Omental fat pad (tissue), 4 donors: ENCODE measurements around a stretch of chr3.

GRCh38 chr3:50515511-50516533 is 12.4 kb upstream of the CACNA2D2 start:
- PRO-cap, result no peak
- RAMPAGE, long total RNA, 4 experiments, result no peak in any of the 4 experiments

- PRO-cap, result no peak
- RAMPAGE, long total RNA, 4 experiments, result no peak in any of the 4 experiments
Observed at GRCh38 chr3:50609559-50610057, 2.0 kb downstream of the CISH start.

GRCh38 chr3:50636840-50637176 is 19.9 kb downstream of the MAPKAPK3 start:
- PRO-cap, result no peak
- RAMPAGE, long total RNA, 4 experiments, result no peak in any of the 4 experiments

- PRO-cap, result no peak
- RAMPAGE, long total RNA, 4 experiments, result no peak in any of the 4 experiments
Observed at GRCh38 chr3:50653479-50654227, 21.1 kb upstream of the DOCK3 start.

- PRO-cap, result no peak
- RAMPAGE, long total RNA, 4 experiments, result no peak in any of the 4 experiments
Observed at GRCh38 chr3:51384039-51384453, 1.0 kb upstream of the MANF start.

DNA sequence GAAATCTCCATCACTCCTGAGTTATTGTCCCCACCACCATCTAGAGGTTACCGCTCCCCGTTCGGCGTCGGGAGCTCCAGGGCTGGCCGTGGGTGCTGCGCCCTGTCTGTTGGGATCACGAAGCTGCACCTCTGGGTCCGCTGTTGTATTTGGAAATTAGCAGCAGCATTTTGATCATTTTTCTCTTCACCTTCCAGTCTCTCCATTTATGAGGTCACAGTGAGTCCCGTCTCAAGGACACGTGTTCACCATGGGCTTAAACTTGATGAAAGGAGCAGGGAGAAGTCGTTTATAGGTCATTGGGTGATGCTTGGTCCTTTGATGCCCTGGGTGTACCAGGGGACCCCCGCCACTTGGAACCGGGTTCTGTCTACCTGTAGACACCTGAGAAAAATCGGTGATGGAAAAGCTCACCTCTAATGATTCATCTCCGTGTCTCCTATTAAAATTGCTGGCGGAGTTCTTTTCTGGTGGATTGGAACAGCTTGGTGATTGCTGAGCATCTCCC is 646 bp downstream of the MANF start:
- PRO-cap, result no peak
- RAMPAGE, long total RNA, 4 experiments, result no peak in any of the 4 experiments

DNA sequence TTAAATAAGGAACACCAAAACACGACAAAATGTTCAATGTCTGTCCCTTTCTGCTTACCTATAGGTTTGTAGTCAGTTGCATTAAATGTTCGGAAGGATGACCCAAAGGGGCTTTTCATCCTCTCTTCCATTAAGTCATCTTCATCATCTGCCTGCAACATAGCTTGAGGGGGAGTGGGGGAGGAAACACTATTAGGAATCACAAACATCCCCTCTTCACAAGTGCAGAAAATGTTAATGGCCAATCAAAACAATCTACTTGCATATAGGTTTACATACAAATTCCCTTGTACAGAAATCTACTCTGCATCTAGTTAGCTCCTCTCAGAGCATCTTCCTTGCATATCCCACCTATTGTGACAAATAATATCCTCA is 22.1 kb downstream of the RBM15B start:
- PRO-cap, result no peak
- RAMPAGE, long total RNA, 4 experiments, result no peak in any of the 4 experiments

- PRO-cap, result no peak
- RAMPAGE, long total RNA, 4 experiments, result no peak in any of the 4 experiments
Observed at GRCh38 chr3:51414542-51414921, 23.4 kb downstream of the RBM15B start.

- PRO-cap, result no peak
- RAMPAGE, long total RNA, 4 experiments, result no peak in any of the 4 experiments
Observed at GRCh38 chr3:51673850-51674443, 2.9 kb downstream of the TEX264 start.

- PRO-cap, result no peak
- RAMPAGE, long total RNA, 4 experiments, result no peak in any of the 4 experiments
Observed at GRCh38 chr3:51684366-51684829, 13.3 kb downstream of the TEX264 start.

DNA sequence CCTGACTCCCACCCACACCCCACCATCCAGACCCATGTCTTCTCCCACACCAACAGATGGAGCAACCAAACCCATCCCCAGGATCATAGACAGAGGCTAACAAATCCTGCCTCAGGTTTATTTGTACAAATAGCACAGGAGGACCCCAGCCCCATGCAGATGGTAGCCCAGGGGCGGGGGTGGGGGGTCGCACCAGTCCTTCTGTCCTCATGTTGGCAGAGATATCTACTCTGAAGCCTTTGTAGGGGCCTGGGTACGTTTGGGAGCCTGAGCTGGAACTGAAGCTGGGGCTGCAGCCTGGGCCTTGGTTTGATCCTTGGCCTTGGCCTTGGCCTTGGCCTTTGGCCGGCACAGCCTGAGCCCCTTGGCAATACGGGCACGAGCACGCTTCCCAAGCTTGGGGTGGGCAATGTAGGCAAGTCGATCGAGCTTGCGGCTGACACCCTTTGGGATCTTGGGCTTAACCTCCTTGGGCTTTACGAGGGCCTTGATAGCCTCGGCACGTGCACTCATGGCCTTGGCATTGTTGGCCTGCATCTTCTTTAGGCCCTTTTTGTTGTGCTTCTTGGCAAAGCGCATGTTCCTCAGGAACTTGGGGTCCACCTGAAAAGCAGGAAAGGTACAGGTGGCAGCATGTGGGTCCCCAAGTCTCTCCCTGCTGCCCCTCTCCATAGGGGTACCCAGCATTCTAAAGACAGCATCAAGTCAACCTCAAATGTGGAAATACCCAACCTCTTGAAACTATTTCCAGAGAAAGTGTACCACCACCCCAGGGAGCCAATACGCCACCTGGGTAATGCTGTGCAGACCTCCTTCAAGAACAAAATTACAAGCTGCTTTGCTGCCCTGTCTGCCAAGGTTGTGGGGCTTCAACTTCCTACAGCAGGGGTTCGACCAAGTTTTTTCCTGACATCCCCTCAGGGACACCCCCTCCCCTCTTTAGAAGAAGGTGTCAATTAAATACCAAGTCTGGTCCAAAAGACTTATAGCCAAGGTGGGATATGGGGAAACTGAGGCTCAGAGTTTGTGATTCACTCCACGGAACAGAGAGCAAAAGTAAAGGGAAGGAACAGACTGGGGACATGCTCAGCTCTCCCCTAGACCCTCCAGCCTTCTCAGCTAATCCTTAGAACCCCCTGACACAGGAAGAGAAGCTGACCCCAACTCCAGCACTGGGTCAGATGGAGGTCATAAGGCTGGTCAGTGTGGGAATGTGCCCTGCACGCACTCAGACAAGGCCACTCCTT is 1.7 kb downstream of the RPL29 start:
- PRO-cap, result no peak
- RAMPAGE, long total RNA, 4 experiments, result start-site peak on the plus strand in 3 of 4 experiments, centred at positions 249 to 408 of the sequence, 11 to 81 reads per replicate

GRCh38 chr3:52024992-52025399 is 29.3 kb upstream of the RPL29 start:
- PRO-cap, result no peak
- RAMPAGE, long total RNA, 4 experiments, result no peak in any of the 4 experiments

DNA sequence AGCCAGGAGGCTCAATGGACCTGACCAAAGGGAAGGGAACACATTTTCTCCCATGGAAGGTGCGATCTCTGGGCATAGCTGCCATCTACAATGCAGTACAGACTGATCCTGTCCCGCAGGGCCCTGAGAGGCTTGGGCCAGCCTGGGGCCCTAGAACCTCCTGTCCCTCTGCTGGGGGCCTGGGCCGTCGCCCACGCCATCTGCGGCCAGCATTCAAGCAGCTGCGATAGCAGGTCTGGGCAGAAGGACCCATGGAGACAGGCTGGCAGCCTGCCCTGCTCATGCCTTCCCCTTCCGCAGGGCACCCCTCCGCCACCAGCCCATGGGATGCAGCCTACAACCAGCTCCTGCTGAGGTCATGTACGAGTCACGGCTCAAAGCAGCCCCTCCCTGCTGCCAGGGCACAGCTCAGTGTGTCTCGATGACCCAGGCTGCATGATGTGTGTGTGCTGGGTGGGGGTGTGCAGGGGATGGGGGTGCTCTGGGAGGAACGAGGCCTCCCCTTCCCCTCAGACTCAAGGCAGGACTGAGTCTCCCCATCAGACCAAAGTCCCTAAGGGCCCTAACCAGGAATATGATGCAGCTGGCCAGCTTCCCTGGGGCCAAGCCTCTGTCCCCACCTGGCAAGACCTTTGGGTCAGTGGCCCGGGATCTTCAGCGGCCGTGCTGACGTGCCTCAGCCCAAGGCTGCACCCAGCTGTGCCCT is 27.8 kb downstream of the DUSP7 start:
- PRO-cap, result no peak
- RAMPAGE, long total RNA, 4 experiments, result no peak in any of the 4 experiments

GRCh38 chr3:52045987-52047114 is 10.0 kb downstream of the DUSP7 start:
- PRO-cap, result no peak
- RAMPAGE, long total RNA, 4 experiments, result no peak in any of the 4 experiments

- PRO-cap, result no peak
- RAMPAGE, long total RNA, 4 experiments, result no peak in any of the 4 experiments
Observed at GRCh38 chr3:52136375-52137169, 17.7 kb downstream of the POC1A start.

DNA sequence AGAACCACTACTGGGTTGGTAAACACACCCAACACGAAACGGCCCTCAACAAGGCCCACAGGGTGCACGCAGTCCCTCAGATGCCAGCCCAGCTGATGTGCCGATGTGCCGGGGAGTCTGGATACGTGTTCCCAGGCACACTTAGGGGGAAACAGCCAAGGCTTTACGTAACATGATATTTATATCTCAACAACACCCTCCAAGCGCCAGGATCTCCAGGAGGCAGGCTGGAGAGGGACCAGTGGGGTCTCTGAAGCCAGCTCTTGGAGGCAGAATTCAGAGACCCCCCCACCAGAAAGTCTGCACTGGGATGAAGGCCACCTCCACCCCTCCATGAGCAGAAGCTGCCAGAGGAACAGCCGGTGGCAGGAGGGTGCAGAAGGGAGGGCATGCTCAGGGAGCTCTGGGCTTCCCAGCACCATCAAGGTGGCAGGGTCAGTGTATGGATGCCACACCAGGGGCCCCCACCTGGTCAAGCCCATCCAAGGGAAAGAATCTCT is 14.1 kb downstream of the POC1A start:
- PRO-cap, result no peak
- RAMPAGE, long total RNA, 4 experiments, result no peak in any of the 4 experiments

DNA sequence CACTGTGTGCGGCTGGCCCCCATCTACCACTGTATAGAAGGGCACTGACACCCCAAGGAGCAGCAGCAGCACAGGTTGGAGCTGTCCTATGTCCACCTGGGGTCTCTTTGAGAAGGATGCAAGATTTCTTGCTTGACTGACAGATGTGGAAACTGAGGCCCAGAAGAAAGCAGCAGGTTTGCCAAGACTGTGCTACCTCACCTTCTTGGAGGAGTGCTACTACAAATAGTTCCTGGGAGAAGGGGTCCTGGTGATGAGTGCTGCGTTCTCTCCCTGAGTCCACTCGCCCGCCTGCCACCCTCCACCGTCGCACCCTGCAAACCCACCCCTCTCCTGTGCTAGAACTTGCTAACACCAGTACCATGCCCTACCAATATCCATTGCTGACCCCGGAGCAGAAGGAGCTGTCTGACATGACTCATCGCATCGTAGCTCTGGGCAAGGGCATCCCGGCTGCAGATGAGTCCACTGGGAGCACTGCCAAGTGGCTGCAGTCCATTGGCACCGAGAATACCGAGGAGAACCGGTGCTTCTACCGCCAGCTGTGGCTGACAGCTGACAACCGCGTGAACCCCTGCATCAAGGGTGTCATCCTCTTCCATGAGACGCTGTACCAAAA is 5.0 kb upstream of the ALAS1 start:
- PRO-cap, result no peak
- RAMPAGE, long total RNA, 4 experiments, result no peak in any of the 4 experiments

DNA sequence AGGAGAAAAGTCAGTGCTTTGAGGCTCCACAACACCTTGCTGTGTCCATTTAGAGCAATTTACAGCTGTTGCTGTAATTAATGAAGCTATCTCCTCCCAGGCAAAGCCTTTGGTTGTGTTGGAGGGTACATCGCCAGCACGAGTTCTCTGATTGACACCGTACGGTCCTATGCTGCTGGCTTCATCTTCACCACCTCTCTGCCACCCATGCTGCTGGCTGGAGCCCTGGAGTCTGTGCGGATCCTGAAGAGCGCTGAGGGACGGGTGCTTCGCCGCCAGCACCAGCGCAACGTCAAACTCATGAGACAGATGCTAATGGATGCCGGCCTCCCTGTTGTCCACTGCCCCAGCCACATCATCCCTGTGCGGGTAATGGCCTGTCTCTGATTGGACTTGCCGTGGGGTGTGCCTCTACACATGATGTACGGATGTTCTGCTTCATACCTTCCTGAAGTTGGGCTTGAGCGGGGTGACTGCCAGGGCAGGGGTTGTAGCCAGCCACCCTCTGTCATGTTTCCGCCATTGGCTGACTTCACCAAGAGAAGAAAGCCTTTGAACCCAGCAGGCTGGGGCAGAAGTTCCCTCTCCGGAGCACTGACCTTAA is 13.3 kb downstream of the ALAS1 start:
- PRO-cap, result no peak
- RAMPAGE, long total RNA, 4 experiments, result no peak in any of the 4 experiments

GRCh38 chr3:52270152-52270403 is 8.4 kb downstream of the WDR82 start:
- PRO-cap, result no peak
- RAMPAGE, long total RNA, 4 experiments, result no peak in any of the 4 experiments

DNA sequence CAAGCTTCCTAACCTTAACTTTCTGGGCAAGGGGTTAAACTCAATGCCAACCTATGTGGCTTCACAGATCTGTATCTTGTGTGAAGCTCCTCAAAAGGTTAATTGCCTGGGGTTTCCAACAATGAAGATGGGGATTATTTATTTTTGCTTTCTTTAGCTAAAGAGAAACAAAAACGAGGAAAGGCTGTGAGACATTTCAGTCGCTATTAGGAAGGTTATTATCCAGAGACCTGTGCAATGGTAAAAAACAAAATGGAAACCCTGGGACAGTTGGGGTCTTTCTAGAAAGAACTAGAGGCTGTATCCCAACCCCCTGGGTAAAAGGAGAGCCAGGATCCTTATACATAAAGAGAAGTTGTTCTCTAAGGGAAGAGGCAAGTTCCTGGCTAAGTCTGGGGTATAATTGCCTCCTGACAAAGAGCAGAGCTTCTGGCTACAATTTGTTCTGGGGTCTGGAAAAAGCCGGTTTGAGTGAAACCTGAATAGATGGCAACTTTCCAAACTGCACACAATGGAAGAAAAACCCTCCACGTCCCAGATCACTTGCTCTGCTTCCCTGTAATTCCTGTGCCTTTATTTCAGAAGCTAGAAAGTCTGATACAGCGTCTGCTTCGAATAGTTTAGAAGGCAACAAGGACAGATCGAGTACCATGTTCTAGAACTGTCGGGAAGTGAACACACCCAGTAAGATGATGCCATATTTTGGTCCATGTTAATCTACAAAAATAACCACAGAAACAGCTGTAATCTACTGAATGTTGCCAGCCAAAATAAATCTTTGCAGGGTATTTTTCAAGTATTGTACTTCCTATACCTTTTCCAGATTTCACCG is 1.5 kb upstream of the WDR82 start:
- PRO-cap, result no peak
- RAMPAGE, long total RNA, 4 experiments, result no peak in any of the 4 experiments